Mucosa of descending colon (tissue), 1 donor: ENCODE results near the genes FAM50B, ECI2, FARS2 and F13A1.

- PRO-cap = no peak
These were observed 11.5 kb upstream of the FAM50B start for GRCh38 chr6:3837604-3838061.

DNA sequence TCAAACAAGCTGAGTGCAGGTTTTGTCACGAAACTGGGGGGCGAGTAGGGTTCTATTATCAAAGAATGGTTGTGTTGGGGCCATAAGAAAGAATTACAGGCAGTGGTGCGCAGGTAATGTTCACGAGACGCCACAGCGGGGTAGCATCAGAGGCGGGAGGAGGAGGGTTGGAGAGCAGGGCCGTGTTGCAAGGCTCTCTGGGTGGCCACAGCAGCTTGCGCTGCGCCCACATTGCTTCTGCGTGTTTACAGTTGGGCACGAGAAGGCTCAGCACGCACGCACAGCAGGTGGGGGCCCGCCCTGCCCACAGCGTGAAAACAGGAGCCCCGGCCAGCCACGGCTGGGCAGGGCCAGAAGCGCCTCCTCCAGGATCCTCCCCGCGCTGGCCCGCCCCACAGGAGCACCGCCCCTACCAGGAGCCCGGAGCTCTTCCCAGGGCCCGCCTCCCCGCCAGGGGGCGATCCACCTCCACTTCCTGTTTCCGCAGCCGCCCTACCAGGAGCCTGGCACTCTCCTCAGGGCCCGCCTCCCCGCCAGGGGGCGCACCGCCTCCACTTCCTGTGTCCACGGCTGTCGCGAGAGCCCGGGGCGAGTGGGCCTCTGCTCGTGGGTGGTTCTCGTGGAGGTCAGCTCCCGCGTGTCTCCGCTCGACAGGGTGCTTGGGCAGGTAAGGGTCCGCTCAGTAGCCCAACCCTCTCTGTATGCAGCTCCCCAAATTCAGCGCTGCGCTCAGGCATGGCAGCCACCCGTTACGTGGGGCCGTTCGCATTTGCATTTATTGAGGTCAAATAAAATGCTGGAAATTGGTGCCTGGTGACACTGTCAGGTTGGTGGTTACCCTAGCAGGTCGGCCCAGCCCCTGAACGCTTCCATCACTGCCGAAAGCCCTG, at the start of gene FAM50B:
FAM50B (plus strand) TSS at position 554 of the 890 bp plus-strand sequence.
- PRO-cap = unidirectional peak, minus-strand start at position 239 of the sequence; bidirectional peak, plus-strand start at position 603 of the sequence, minus-strand start at position 342 of the sequence

DNA sequence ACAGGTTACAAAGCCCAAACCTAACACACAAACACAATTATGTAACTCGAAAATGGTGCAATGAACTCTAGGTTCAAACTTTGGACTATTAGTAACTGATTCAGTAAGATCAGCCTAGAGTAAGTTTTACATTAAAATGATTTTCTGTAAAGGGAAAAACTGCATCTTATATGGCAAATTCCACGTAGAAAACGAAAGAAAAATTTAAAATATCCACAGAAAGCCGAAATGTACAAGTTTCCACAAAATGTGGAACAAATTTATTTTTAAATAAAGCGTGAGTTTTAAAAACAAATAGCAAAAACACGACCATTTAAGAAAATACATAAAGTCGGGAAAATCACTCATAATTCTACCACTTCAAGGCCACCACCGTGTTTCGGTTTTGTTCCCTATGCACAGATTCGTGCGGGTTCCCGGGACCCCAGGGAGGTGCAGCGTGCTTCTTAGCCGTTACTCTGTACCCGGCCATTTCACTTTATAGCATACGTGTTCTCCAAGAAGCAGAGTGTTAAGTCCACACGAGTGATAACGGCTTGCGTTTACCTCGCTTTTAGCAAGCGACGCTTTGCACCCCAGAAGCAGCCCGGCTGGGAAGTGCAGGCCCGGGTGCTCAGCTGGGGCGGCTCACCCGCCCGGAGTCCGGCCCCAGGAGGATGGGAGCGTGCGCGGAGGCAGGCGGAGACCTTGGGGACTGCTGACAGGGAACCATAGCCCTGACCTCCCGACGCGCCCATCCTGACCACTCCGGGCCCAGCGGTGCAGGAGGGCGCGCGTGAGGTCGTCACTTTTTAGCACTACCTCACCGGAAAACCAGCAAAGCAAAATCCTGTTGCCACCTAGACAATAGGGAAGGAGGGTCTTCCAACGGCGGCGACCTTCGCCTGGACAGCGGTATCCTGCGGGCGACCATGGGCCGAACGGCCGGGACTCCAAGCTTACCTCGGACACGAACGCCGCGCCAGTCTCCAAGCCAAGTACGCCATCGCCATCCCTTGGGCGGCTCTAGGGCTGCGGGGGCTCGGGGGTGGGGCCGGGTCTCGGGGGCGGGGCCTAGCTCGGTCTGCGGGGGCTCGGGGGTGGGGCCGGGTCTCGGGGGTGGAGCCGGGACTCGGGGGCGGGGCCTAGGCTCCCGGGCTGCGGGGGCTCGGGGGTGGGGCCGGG, at the start of gene ECI2:
ECI2 (minus strand) TSS at position 1,007 of the 1,164 bp plus-strand sequence.
- PRO-cap = bidirectional peak, plus-strand start at position 745 of the sequence, minus-strand start at position 696 of the sequence; bidirectional peak, plus-strand start outside the sequence, minus-strand start at position 1,007 of the sequence

- PRO-cap = no peak
These were observed 198.6 kb upstream of the ECI2 start for GRCh38 chr6:4333854-4334507.

DNA sequence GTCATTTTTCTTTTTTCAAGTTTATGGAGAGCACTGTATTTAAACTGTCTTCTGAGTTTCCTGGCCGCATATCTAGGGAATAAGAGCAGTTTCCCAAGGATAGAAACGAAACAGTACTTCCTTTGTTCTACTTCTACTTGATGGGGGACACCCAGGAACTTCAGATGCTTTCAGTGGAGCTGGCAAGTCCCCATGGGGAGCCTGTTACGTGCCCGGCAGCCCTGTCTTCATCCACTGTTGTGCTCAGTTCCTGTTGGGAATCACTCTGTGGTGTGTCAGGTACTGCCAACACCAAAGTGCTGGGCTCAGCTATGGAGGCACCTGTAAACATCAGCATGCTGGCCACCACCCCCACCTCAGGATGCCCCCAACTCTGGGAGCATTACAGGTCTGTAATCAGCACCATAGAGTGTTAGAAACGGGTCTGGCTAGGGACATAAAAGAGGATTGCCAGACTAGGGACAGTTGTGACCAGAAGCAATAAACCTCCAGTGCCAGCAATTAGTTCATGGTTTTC, 221.7 kb upstream of the ECI2 start:
- PRO-cap = no peak

DNA sequence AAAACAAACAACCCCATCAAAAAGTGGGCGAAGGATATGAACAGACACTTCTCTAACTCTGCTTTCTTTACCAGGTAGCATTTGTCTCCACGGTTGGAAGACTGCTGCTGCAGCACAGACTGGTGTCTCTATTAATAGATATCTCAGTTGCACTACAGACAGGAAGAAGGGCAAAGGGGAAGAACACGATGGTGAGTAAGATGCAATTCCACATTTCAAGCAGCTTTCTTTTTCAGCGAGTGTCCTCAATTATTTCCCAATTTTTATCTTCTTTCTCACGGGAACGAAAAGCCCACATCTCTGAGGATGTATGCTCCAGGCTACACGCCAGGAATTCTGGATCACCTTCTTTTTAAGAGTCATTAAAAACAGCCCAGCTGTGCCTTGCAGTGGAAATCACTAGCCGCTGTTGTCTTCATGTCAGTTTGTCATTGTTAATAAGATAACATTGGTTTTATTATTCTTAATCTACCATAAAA, 311.6 kb upstream of the ECI2 start:
- PRO-cap = no peak

- PRO-cap = no peak
These were observed 16.9 kb downstream of the CDYL start for GRCh38 chr6:4792976-4793569.

DNA sequence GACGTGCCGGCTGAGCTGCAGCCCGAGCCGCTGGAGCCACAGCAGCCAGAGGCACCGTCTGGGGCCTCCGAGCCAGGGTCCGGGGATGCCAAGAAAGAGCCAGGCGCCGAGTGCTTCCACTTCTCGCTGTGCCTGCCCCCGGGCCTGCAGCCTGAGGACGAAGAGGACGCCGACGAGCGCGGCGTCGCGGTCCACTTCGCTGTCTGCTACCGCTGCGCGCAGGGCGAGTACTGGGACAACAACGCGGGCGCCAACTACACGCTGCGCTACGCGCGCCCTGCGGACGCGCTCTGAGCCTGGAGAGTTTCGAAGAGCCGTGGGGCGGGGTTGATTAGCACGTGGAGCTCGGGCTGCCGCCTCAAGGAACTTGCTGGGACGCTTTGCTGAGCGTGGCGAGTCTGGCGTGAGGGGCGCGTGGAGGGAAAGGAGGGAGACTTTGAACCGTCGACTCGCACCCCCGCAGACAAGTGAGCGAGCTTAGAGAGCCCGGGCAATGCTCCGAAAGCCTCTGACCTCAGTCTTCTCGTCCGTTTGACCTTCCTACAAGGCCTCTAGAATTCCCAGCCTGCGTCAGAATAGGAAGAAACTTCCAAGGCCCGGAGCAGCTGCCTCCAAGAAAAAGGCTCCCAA, 1.2 kb downstream of the PPP1R3G start:
- PRO-cap = no peak

DNA sequence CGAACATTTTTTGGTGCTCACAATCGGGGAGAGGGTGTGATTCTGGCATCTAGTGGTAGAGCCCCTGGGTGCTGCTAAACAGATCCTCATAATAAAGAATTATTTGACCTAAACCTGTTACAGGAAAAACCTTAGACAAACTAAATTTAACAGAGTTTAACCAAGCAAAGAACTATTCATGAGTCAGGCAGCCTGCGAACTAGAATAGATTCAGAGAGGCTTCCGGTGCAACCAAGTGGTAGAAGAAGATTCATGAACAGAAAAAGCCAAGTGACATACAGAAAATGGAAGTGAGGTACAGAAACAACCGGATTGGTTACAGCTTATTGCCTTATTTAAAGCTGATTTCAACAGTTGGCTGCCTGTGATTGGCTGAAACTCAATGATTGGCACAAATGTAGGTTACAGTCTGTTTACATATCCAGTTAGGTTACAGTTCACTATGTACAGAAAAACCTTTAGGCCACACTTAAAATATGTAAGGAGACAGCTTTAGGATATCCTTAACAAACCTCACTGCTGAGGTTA, 10.1 kb downstream of the PPP1R3G start:
- PRO-cap = no peak

- PRO-cap = bidirectional peak, plus-strand start at chr6:5261008, minus-strand start at chr6:5260950
These were observed at the start of gene FARS2 for GRCh38 chr6:5260848-5261855. FARS2 (plus strand) TSS chr6:5261513.

DNA sequence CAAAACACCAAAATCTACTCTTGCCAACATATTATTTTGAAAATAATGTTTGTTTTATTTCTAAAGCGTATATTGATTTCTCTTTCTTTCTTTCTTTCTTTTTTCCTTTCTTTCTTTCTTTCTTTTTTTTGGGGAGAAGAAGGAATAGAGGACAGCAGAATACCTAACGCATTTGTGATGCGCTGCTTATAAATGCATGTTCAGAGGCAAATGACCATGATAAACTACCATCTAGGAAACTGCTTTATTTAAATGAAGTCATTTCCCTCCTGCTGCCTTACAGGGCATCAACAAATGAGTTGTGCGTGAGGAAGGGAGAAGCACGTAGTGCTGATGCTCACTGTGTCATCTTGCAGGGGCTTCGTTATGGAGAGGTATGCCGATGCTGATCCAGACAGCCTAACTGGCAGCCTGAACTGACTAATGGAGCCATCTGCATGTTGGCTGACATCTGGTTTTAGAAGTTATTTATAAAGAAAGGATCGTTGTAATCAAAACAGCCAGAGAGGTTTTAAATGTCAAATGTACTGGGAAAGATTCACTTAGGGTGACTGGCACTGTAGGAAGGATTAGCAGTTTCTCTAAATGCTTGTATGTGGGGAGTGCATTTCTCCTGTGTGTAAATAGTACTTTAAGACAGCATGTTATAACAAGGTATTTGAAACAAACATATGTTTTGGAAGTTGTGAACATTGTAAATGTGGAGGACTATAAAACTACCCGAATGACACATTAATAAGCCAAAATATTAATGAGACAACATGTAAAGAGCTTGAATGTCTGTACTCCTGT, 54.5 kb downstream of the FARS2 start:
- PRO-cap = no peak

- PRO-cap = no peak
These were observed 245.8 kb downstream of the FARS2 start for GRCh38 chr6:5506935-5507681.

GRCh38 chr6:5623692-5624171, 362.4 kb downstream of the FARS2 start:
- PRO-cap = no peak

DNA sequence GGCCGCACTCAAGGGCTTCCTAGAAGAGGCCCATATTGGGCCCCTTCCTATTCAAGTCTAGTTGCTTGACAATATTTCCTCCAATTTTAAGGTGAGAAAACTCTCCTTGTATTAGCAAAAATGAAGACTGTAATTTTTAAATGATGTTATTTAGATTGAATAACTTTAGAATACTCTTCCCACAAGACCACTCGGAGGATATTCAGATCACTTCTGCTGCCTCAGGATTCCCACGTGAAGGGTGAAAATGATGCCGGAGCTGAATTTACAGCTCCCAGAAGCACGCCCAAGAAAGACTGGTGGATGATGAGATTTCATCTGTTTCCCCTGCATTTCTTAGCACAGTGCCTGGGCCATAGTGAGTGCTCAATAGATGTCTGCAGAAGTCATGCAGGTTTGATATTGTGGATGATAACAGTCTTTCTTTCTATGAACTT, 320.9 kb downstream of the NRN1 start:
- PRO-cap = no peak

DNA sequence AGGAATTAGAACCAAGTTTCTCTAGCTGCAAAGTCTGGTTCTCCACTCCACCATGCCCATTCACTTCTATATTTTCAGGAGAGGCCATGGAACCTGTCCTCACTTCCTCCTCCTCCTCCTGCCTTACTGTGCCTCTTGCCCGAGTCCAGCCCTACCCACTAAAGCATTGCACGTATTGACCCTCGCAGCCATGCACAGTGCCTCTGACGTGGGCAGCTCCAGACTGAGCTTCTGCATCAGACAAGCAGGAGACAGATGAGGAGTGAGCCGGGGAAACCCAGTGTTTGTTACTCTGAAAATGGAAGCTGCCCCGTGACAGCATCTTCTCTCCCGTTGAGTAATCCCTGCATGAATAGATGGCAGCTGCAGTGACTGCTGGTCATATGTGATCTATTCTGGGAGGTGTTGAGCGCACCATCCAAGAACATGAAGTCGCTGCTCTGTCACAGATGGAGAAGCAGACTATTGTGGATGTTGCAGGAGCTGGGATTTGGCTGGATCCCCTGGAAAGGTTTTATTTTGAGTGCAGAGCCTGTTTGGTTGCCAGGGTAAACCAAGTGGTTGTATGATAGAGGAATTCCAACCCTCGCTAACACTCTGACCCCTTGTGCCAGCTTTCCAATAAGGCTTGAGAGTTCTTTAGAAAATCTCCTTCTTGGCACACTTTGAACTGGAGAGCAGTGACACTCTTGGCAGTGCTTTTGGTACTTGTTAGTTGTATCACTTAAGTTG, 242.3 kb downstream of the NRN1 start:
- PRO-cap = no peak

GRCh38 chr6:6320395-6321224, at the start of gene F13A1:
F13A1 (minus strand) TSS chr6:6320662.
- PRO-cap = unidirectional peak, minus-strand start at chr6:6320662

GRCh38 chr6:6494673-6494951, 93.9 kb upstream of the LY86 start:
- PRO-cap = no peak

DNA sequence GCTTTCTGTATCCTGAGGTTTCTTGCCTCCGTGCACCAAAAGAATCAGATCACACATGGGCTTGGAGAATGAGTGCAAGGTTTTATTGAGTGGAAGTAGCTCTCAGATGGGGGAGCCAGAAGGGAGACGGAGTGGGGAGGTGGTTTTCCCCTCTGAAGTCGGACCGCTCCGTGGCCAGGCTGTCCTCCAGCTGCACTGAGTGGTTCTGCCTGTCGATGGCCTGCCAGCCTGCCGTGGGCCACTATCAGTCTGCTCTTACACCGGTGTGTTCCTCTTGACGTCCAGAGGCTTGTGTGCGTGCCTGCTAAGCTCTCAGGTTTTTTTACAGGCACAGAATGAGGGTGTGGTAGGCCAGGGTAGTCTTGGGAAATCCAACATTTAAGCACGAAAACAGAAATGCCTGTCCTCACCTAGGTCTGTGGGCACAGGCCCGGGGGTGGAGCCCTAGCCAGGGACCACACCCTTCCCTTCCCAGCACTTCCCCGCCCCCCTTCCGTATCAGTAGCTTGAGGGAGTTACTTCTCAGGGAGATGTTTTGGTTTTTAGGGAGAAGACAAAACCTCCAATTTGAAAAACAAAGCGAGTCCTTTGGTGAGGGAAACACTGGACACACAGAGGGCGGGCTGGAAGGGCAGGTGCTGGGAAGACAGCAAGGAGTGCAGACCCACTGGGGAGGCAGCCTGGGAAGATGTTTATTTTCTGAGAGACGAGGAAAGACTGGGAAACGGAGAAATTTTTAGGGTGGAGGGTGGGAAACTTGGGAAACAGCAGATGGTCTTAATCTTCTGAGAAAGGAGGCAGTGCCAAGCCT, 106.4 kb downstream of the LY86 start:
- PRO-cap = bidirectional peak, plus-strand start at position 504 of the sequence, minus-strand start at position 287 of the sequence

GRCh38 chr6:6711986-6712277, 123.4 kb downstream of the LY86 start:
- PRO-cap = no peak

- PRO-cap = unidirectional peak, plus-strand start at chr6:6737377
These were observed 148.4 kb downstream of the LY86 start for GRCh38 chr6:6736619-6737624.